Metastatic Breast Carcinoma in the Ovary (tissue), 3 donors: ENCODE measurements around the gene SLC22A2.

DNA sequence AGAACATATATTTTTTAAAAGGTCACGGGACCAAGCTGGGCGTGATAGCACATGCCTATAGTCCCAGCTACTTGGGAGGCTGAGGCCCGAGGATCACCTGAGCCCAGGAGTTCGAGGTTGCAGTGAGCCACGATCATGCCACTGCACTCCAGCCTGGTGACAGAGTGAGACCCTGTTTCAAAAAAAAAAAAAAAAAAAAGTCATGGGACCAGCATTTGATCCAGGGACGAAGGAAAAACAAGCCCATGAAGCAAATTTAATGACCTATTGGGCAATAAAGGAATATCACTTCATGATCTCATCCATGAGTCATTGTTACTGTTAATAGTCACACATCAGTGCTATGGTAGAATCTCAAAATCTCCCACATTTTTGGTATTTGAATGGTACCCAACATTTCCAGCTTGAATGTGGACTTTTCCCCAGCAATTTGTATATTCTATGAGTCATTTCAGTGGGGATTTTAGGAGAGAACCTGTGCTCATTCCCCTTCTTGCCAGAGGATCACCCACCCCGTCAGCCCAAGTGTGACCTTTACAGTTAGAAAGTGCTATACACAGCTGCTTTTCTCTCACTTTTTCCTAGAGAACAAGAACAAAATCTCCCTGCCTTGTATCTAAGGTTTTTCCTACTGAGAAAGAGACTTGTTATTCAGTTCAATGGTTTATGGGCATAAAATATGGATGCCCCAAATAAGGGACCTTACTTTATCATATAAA is 8.5 kb upstream of the SOD2 start:
- PRO-cap, 3 experiments = no peak in any of the 3 experiments

GRCh38 chr6:159716765-159717260 is 10.5 kb upstream of the WTAP start:
- PRO-cap, 3 experiments = no peak in any of the 3 experiments

DNA sequence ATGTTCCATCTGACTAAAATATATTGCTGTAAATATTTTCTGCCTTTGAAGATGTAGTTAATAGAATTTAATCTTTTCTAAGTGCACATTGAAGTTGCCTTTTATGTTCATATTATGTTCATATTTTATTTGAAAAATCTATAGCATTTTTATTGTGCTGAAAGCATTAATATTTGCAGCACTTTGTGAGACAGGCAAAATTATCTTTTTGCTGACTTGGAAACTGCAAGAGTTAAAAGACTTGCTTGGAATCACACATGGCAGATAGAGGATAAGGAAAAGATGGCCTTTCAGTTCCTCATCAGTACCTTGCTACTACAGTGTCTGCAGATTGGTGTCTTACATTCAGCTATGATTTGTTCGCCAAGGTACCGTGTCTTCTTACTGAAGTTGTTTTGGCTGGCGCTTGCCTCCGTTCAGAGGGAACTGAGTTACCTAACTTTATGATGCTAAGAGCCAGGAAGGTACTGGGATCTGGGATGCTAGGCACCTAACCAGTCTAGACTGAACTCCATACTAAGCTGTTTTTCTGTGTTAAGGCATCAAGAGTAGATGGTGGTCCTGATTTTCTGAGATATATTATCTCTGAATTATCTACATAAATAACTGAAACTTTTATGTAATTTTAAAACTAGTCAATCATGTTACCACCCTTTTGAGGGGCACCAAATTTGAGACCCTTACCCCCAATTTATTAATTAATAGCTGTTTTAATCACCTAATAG is 2.3 kb downstream of the WTAP start:
- PRO-cap, 3 experiments = no peak in any of the 3 experiments

GRCh38 chr6:159762162-159762654 is 363 bp downstream of the ACAT2 start:
- PRO-cap, 3 experiments = peak in 3 of 3 experiments; most common plus-strand start chr6:159762479 (in 2); most common minus-strand start chr6:159762320 (in 2)

- PRO-cap, 3 experiments = no peak in any of the 3 experiments
Observed at GRCh38 chr6:159939625-159939824, 29.4 kb upstream of the IGF2R start.

DNA sequence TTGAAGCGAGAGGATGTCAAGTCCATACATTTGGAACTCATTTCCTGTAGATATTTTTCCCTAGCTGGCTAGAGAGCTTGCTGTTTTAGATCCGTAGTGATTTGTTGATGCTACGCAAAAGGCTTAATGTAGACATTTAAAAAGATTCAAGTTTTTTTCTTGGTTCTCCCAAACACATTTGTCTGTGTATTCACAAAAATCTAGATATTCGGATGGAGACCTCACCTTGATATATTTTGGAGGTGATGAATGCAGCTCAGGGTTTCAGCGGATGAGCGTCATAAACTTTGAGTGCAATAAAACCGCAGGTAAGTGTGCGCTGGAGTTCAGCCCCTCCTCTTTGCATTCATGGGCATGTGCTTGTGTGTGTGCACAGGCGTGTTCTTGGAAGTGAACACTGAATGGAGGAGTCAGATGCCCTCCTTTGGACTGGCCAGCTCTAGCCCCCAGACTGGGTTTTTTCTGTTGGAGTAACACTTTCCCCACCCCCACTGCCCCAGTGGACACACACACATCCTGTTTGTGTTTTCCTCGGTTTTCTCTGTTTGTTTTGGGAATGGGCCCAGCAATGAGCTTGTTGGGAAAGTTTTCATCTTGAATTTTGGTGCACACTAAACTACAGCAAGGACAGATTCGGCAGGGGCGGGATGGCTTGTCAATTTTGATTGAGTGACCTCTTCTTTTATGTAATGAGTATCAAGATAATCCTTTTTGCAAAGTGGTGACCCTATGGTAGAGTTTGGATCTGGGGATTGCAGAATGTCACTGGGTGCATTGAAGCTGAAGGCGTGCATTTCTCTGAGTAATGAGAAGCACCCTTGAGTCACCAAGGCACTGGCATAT is 65.6 kb downstream of the IGF2R start:
- PRO-cap, 3 experiments = no peak in any of the 3 experiments

GRCh38 chr6:160035497-160036232 is 66.8 kb downstream of the IGF2R start:
- PRO-cap, 3 experiments = no peak in any of the 3 experiments

DNA sequence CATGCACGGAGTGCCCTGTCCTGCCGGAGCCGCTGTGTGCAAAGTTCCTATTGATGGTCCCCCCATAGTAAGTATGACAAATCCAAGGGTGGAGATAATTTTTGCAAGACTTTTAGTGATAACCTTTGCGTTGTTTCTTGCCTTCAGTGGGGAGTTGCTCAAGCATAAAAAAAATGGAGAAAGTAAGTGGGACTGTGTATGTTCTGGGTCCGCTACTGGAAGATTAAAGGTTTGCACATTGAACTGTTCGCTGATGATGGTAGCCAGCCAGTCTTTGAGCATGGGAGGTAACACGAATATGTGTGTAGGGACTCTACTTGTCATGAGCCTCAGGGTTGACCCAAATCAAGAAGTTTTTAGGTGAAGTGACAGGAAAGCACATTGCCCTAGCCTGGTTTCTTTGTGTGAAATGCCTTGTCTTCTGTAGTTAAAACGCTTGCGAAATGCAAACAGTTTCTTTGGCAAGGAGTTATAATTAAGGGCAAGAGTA is 47.7 kb upstream of the SLC22A1 start:
- PRO-cap, 3 experiments = no peak in any of the 3 experiments

- PRO-cap, 3 experiments = no peak in any of the 3 experiments
Observed at GRCh38 chr6:160075463-160076143, 46.0 kb upstream of the SLC22A1 start.

DNA sequence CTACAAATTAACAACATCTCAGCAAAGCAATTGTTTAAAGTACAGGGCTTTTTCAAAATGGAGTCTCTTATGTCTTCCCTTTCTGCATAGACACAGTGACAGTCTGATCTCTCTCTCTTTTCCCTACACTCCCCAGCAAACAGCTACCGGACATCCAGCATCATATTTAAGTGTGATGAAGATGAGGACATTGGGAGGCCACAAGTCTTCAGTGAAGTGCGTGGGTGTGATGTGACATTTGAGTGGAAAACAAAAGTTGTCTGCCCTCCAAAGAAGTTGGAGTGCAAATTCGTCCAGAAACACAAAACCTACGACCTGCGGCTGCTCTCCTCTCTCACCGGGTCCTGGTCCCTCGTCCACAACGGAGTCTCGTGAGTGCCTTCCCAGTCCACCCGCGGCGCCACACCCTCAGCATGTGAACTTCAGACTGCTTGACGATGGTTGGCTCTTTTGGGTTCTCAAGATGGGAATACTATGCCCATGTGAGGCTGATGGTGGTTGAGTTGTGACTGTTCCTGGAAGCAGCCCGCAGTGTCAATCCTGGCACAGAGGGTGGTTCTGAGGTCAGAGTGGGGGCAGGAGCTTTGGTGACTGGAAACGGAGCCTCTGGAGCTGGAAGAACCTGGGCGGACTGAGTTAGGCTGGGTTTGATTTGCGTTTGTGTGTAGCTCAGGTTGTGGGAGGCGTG is 37.7 kb upstream of the SLC22A1 start:
- PRO-cap, 3 experiments = no peak in any of the 3 experiments

DNA sequence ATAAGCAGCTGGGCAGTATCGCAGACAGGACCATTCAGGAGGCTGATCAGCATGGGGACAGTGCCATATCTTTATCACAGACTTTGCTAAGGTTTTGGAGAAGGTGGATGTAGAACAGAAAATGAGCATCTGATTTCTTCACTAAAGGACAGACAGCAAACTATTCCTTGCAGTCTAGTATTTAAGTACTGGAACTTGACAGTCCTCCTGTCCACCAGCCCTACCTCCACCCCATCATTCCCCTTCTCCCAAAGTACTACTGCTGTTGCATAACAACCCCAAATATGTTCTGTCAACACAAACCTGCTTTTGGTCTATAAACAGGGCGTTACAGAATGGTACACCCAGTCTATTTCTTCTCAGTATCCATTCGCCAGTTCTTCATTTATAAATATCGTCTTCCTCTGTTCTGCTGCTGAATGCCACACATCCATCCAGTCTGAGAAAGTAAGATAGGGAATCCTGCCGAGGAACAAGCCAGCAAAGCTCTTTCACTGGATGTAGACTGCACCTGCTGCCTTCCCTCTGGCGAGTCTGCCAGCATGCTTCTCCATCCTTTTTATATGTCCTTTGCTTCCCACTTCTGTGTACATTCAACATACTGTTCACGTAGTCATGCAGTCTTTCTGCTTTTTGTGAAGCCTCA is 27.6 kb upstream of the SLC22A1 start:
- PRO-cap, 3 experiments = no peak in any of the 3 experiments

DNA sequence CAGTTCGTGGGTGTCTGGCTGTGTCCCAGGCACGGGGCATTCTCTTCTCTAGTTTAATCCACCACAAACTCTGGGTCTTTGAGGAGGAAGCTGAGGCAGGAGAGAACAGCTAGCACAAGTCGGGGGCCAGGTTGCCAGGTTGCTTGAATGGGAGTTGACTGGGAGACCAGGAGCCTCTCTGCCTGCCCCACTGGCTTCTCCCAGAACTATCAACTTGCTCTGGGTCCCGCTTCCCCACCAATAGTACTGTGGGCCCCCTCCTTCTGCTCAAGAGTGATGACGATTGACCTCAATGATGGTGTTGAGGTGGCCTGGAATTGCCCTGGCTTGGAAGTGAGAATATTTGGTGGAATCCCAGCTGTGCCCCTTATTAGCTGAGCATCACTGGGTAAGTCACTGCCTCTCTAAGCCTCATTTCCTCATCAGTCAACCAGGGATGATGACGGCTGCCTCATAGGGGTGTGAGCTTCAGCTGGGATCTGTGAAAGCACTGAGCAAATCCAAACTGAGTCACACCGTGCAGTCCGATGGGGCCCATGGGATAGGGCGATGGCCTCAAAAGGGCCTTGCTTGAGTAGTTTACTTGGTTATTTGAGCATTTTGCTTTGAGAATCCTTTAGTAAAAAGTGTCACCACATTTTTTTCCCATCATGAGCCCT is 972 bp downstream of the SLC22A1 start:
- PRO-cap, 3 experiments = no peak in any of the 3 experiments

DNA sequence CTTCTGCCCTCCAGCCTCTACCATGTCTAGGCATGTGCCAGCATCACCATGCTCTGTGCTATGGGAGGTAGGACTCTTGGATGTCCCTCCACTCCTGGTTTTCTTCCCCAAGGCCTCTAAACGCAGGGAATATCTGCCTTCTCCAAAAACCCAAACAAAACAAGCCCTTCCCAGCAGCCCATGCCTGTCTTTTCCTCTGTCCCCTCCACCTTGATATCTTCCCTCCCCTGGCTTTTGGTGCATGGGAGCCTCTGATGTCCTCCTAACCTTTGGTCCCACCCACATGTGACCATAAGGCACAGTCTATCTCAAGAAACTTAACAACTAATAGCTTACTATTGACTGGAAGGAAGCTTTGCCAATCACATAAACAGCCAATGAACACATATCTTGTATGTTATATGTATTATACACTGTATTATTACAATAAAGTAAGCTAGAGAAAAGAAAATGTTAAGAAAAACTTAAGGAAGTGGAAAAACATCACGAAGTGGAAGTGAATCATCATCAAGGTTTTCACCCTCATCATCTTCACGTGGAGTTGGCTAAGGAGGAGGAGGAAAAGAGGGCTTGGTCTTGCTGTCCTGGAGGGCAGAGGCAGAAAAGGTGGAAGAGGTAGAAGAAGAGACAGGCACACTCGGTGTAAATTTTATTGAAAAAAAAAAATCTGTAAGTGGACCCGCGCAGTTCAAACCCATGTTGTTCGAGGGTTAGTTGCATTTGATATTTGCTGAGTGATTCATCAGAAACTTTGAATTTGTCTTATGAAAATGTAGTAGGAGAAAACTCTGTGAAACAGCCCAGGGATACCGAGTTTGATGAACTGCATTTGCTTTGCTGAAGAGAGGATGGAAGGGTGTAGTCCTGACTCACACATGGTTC is 7.8 kb downstream of the SLC22A1 start:
- PRO-cap, 3 experiments = no peak in any of the 3 experiments

DNA sequence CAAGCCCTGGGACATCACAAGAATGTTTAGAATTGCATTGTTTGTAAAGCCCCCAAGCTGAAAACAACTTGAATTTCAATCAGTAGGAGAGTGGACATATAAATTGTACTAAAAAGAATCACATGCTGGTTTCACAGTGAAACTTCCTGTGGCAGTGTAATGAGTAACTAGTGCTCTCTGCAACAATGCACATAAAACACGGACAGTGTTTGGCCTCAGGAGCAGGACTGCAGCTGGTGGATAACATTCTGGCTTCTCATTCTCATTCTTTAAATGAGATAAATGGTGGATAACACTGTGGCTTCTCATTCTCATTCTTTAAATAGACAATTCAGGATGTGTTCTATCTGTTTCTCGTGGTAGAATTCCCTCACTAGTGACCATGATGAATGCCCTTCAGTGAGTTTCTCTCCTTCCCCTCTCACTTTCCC is 60.0 kb downstream of the SLC22A2 start:
- PRO-cap, 3 experiments = no peak in any of the 3 experiments

DNA sequence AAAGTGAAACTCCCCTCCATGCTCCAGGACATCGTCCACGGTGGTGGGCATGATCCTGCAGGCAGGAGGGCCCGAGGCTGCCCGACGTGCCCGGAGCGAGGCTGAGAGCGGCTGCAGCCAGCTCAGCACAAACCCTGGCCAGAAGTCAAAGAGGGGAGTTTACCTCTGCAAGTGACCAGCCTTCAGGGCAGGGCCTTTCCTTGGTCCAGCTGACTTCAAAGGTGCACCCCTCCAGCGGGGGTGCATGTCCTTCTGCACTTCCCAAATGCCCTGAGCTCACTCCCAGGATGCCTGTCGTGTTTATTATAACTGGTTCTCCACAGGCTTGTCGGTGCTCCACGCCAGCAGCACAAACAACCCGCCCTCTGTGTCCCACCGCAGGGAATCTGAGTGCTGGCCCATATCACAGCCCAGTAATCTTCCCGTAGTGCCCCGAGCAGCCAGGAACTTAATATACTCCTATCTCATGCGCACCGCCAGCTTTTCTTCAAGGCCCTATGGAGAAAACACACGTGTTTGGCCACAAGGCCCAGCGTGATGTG is at the start of gene SLC22A2:
SLC22A2 (minus strand) TSS at position 115 of the 542 bp plus-strand sequence.
- PRO-cap, 3 experiments = no peak in any of the 3 experiments

DNA sequence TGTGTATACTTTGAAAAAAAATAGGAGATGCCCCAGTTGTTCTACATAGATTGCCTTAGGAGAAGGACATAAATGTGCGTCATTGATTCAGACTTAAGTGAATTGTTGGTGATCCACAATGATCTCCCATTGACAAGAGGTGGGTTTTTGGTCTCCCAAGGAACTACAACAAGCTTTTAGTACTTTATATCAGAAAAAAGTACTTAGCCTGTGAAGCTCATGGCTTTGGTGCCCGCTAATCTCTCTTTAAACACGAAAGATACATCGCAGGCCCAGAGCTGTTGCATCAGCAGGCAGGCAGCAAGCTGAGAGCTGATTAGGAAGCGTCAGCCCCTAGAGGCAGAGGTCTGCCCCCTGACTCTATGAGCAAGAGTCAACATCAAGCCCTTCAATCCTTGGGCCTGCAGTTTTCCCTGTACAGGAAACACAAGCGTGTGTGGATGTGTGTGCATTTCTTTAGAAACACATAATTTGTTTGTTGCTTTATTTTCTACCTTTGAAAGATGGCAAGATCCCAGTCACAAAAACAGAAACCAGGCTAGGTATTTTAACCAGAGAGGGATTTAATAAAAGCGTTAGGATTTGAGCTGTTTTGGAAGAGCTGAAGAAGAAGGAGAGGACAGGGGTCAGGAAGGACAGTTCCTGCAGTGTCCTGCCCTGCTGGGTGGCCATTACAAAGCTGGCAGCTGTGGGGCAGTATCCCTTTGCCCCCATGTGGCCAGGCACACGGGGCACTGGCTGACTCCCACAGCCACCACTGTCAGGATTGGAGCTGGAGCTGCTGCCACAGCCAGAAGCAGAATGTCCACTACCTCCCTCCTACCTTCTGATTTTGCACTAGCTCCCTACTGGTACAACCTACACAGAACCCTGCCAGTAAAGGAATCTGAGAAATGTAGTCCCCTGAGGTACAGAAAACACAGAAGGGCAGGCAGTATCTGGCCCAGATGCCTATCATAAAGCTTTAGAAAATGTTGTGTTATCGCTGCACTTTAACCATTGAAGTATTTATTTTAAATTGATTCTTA is 46.3 kb downstream of the SLC22A3 start:
- PRO-cap, 3 experiments = no peak in any of the 3 experiments

GRCh38 chr6:160421867-160422536 is 73.8 kb downstream of the SLC22A3 start:
- PRO-cap, 3 experiments = no peak in any of the 3 experiments

DNA sequence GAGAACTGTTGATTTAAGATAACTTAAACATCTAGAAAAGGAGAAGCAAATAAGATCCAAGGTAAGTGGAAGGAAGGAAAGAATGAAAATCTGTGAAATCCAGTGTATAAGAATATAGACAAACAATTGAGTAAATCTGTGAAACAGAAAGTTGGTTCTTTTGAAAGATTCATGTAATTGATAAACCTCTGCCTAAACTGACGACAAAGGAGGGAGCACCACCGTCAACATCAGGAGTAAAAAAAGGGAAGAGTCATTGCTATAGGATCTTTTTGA is 24.7 kb downstream of the PLG start:
- PRO-cap, 3 experiments = no peak in any of the 3 experiments

DNA sequence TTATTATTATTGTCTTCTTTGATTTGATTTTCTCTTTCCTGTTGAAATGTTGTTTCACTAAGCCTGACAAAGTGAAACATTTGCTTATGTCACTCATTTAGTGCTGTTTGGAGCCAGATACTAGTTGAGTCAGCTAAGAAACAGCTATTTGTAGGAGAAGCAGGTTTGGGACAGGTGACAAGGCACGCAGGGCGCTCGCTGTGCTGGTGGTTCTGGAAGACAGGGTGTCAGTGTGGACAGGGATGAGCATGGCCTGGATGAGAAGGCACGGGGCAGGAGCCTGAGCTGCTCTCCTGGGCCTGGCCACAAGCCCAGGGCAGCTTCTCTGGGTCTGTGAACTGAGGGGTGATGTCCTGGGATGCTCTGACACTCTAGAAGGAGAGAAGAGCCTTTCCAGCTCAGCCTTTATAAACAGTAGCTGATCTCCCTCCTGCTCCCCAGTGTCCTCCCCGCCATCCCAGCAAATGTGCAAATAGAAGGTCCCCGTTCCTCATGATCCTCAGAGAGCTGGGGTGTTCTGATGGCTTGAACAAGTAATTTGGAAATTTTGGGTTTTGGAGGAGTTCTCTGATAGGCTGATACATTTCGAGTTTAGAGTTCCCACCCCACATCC is 37.9 kb downstream of the PLG start:
- PRO-cap, 3 experiments = no peak in any of the 3 experiments

GRCh38 chr6:160926690-160927069 is 64.9 kb upstream of the MAP3K4 start:
- PRO-cap, 3 experiments = no peak in any of the 3 experiments